GM19239 (cell line): ENCODE measurements around the genes KCNN4, ZNF284, BCAM and CLASRP.

DNA sequence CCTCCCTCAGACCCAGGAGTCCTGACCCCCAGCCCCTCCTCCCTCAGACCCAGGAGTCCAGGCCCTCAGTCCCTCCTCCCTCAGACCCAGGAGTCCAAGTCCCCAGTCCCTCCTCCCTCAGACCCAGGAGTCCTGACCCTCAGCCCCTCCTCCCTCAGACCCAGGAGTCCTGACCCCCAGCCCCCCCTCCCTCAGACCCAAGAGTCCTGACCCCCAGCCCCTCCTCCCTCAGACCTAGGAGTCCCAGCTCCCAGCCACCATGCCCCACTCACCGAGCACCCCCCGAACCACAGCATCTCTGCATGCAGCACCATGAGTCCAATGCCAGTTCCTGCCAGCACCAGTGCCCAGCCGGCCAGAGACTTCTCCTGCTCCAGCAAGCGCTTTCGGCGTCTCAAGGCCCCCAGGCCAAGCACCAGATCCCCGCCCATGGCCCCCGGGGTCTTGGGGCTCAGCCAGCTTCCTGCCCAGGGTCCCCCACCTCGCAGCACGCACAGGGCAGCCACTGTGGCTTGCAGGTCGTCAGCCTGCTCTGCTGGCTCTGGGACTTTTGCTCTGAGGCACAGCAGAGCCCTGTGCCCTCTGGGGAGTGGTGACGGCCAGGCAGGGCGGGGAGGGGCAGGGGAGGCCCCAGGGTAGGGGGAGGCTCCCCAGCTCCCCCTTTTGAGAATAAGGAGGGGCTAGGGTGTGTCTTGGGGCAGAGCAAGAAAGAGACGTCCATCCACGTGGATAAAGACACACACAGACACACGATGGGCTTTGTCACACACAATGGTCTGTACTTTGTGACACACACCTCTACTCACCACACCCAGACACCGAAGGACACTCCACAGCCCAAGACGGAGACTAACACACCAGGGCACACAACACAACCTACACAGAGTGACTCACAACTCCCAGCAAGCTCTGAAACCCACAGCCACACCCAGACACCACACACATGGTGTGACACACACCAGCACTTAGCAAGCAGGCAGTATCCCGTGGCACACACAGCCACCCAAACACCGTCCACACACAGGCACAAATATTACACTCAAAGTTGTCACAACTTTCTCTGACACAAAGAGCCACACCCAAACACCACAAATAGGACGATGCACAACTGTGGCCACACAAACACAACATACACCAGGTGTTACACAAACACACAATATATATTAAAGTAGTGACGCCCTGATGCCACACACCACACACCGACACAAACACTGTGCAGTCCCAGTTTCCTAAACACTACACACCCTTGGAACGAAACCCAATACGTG, at the start of gene KCNN4:
TSS of gene KCNN4 (minus strand) at position 543 of the 1,268 bp plus-strand sequence.
- RRBS, result 3% methylated on average over 4 of the region's 25 CpGs

DNA sequence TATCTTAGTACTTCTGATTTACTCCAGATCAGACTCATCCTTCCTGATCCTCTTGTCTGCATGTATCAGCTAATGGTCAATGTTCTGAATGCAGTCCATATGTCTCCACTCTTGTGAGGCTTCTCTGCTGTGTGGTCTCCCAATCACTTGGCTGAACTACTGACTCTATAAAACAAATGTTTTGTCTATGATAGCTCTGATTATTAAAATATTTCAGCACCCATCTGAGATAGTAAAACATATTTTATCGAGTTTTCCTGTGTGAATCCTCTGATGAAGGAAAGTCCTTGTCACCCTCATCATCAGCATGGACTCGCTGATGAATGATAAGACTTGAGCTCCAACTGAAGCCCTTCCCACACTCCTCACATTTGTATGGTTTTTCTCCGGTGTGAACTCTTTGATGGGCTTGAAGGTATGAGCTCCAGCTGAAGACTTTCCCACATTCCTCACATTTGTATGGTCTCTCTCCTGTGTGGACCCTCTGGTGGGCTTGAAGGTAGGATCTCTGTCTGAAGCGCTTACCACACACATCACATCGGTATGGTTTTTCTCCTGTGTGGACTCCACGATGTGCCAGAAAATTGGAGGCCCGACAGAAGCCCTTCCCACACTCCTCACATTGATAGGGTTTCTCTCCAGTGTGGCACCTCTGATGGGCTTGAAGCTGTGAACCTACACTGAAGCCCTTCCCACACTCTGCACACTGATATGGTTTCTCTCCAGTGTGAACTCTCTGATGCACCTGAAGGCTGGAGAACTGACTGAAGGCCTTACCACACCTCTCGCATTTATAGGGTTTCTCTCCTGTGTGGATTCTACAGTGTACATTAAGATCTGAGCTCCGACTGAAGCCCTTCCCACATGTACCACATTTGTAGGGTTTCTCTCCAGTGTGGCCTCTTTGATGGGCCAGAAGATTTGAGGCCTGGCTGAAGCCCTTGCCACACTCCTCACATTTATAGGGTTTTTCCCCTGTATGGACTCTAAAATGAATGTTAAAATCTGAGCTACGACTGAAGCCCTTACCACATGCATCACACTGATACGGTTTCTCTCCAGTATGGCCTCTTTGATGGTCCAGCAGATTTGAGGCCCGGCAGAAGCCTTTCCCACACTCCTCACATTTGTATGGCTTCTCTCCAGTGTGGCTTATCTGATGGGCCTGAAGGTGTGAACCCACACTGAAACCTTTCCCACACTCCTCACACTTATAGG, 21.5 kb downstream of the ZNF45 start:
- RRBS, result no CpG with 5 or more reads among the region's 12 CpGs

DNA sequence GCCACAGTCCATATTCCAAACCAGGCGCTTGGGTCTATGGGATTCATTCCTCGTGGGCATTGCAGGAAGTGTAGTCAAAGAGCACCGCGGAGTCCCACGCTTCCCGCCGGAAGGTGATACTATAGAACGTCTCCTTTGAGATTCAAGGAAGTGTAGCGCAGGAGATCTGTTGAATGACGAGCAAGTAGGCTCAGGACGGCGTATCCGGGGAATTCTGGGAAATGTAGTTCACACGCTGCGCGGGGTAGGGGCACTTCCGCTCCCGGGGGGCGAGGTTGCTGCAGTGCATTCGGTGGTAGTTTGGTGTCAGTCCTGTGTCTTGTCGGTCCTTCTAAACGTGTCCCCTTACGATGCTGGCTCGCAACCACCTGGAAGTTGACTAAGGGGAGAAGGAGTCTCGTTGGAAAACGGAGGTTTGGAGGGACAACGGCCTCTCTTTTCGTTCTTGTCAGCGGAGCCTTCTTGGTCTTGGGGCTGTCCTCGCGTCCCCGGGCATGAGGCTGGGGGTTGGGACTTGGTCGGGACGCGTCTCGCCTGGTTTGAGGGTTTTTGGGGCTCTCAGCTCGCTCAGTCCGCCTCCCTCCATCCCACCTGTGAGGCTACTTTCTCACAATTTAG, at the start of gene ZNF284:
TSS of gene ZNF284 (plus strand) at position 281 of the 618 bp plus-strand sequence.
- RRBS, result 2% methylated on average over 11 of the region's 38 CpGs

GRCh38 chr19:44176005-44176706, 11.3 kb downstream of the ZNF226 start:
- RRBS, result no CpG with 5 or more reads among the region's 8 CpGs

GRCh38 chr19:44592094-44592841, 21.1 kb upstream of the IGSF23 start:
- RRBS, result no CpG with 5 or more reads among the region's 5 CpGs

GRCh38 chr19:44615518-44615993, 2.2 kb downstream of the IGSF23 start:
- RRBS, result no CpG with 5 or more reads among the region's 7 CpGs

GRCh38 chr19:44617596-44618023, 4.2 kb downstream of the IGSF23 start:
- RRBS, result no CpG with 5 or more reads among the region's 4 CpGs

- RRBS, result no CpG with 5 or more reads among the region's 11 CpGs
Observed at GRCh38 chr19:44662568-44663617, 8.4 kb upstream of the CEACAM19 start.

- RRBS, result no CpG with 5 or more reads among the region's 31 CpGs
Observed at GRCh38 chr19:44747631-44748359, 713 bp upstream of the BCL3 start.

GRCh38 chr19:44756166-44756442, 7.6 kb downstream of the BCL3 start:
- RRBS, result no CpG with 5 or more reads among the region's 5 CpGs

GRCh38 chr19:44774619-44774965, 3.1 kb upstream of the CBLC start:
- RRBS, result no CpG with 5 or more reads among the region's 2 CpGs

DNA sequence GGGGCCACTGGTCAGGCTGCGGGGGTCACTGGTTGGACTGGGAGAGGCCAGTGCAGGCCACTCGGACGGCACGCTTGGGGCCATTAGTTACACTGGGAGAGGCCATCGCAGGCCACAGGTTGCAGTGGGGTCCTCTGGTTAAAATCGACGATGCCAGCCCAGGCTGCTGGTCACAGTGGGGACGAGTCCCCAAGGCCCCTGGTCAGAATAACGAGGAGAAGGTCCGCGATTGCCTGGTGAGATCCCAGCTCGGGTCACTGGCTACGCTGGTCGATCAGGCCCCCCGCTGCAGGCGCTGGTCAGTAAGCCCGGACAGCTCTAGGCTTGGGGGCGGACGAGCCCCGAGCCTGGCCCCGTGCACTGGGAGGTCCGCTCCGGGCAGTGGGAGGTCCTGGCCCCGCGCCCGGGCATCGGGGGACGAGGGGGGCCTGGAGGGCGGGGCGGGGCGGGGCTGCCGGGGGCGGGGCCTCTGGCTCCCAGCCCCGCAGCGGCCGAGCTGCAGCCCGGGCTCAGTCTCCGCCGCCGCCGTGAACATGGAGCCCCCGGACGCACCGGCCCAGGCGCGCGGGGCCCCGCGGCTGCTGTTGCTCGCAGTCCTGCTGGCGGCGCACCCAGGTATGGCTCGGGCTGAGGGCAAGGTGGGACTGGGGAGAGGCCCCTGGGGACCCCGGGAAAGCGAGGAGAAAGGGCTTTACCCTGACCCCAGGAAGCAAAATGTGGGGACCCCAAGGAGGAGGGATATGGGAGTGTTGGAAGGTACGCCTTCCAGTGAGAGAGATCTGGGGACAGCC, at the start of gene BCAM:
TSS of gene BCAM (plus strand) at position 512 of the 791 bp plus-strand sequence.
- RRBS, result 6% methylated on average over 22 of the region's 56 CpGs

DNA sequence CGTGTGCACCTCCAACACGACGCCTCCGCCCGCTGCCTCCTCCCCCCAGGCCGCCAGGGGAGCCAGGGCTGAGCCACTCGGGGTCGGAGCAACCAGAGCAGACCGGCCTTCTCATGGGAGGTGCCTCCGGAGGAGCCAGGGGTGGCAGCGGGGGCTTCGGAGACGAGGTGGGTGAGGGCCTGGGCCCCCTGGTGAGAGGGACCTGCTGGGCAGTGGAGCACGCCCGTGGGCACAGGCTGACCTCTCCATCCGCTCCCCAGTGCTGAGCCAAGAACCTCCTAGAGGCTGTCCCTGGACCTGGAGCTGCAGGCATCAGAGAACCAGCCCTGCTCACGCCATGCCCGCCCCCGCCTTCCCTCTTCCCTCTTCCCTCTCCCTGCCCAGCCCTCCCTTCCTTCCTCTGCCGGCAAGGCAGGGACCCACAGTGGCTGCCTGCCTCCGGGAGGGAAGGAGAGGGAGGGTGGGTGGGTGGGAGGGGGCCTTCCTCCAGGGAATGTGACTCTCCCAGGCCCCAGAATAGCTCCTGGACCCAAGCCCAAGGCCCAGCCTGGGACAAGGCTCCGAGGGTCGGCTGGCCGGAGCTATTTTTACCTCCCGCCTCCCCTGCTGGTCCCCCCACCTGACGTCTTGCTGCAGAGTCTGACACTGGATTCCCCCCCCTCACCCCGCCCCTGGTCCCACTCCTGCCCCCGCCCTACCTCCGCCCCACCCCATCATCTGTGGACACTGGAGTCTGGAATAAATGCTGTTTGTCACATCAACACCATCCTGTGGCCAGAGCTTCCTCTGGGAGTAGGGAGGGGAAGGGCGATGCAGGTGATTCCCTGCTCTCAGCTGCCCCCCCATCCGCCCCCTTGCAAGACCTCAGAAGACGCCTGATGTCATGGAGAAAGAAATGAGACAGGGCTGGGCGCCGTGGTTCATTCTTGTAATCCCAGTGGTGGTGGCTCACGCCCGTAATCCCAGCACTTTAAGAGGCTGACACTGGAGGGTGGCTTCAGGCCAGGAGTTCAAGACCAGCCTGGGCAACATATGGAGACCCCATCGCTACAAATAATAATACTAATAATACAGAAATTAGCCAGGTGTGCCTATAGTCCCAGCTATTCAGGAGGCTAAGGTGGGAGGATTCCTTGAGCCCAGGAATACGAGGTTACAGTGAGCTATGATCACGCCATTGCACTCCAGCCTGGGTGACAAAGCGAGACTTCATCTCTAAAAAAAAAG, 12.2 kb downstream of the BCAM start:
- RRBS, result no CpG with 5 or more reads among the region's 40 CpGs

DNA sequence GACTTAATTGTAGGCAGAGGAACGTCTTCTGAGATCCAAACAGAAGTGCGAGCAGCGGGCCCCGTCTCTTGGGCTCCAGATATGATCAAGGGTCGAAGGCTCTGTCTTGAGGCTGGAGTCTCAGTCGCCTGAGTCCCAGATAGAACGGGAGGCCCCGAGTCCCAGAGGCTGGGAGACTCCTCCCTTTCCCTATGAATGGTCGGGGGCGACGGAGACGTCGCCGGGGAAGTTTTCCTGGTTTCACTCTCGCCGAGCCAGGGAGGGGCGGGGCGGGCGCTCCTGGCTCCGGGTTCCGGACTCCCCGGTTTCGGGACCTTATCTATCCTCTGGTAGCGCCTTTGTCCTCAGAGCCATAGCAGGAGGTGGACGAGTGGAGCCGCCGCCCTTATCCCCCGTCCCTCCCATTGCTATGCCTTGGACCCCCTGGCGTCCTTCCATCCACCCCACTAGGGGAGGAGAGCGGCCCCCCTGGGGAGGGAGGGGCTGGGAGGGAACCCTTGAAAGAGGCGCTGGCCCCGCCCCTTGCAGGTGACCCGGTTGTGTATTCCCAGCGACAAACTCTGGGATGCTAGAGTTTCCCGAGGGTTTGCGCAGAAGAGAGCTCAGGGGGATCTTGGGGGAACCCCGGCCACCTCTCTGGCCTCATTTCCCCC, 1.5 kb downstream of the NECTIN2 start:
- RRBS, result 19% methylated on average over 10 of the region's 37 CpGs

- RRBS, result no CpG with 5 or more reads among the region's 16 CpGs
Observed at GRCh38 chr19:44923881-44924891, 9.8 kb downstream of the APOC1 start.

GRCh38 chr19:44948227-44948790, 2.5 kb downstream of the APOC2 start:
- RRBS, result no CpG with 5 or more reads among the region's 7 CpGs

- RRBS, result 1% methylated on average over 22 of the region's 69 CpGs
Observed at GRCh38 chr19:45038783-45039964, at the start of gene CLASRP. Gene CLASRP (plus strand): TSS chr19:45039045.

- RRBS, result no CpG with 5 or more reads among the region's 9 CpGs
Observed at GRCh38 chr19:45055926-45056707, 17.3 kb downstream of the CLASRP start.

DNA sequence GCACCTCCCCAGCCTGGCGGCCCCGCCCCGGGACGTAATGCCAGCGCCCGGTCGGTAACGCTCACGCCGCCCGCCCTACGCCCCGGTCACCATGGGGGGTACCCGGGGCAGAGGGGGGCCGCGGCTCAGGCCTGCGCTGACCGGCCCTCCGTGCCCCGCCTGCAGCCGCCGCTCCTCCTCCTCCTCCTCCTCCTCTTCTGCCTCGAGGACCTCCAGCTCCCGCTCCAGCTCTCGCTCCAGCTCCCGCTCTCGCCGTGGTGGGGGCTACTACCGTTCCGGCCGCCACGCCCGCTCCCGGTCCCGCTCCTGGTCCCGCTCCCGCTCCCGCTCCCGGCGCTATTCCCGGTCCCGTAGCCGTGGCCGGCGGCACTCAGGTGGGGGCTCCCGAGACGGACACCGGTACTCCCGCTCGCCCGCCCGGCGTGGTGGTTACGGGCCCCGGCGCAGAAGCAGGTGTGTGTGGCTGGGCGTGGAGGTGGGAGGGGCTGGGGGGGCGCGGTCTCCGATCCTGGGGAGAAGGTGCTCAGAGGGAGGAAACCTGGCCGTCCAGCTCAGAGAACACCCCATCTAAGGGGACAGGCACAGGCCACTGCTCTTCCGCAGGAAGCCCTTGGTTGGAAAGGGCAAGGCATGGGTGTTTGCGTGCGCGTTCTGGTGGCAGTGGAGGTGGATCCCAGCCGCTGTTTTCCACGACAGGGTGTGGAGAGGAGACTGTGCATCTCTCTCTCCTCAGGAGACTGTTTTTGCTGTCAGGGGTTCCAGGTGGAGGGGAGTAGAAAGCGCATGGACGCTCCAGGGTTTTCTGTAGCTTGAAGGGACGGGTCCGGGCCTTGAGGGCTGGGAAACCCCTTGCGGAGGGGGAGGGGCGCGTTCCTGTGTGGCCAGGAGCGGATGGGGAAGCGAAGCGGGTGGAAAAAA, 11.8 kb downstream of the ZNF296 start:
- RRBS, result 98% methylated on average over 22 of the region's 77 CpGs

GRCh38 chr19:45070528-45071005, 5.7 kb downstream of the ZNF296 start:
- RRBS, result no CpG with 5 or more reads among the region's 10 CpGs